CD14-positive monocyte (primary cell): Measurements from ENCODE around the genes BMP2 and HAO1.

- CAGE, long polyA plus RNA = no peak
Observed at GRCh38 chr20:4829447-4830104, 6.2 kb upstream of the RASSF2 start.

GRCh38 chr20:4925343-4926015 is 75.8 kb downstream of the SLC23A2 start:
- CAGE, long polyA plus RNA = no peak

GRCh38 chr20:4967265-4967819 is 34.0 kb downstream of the SLC23A2 start:
- CAGE, long polyA plus RNA = no peak

DNA sequence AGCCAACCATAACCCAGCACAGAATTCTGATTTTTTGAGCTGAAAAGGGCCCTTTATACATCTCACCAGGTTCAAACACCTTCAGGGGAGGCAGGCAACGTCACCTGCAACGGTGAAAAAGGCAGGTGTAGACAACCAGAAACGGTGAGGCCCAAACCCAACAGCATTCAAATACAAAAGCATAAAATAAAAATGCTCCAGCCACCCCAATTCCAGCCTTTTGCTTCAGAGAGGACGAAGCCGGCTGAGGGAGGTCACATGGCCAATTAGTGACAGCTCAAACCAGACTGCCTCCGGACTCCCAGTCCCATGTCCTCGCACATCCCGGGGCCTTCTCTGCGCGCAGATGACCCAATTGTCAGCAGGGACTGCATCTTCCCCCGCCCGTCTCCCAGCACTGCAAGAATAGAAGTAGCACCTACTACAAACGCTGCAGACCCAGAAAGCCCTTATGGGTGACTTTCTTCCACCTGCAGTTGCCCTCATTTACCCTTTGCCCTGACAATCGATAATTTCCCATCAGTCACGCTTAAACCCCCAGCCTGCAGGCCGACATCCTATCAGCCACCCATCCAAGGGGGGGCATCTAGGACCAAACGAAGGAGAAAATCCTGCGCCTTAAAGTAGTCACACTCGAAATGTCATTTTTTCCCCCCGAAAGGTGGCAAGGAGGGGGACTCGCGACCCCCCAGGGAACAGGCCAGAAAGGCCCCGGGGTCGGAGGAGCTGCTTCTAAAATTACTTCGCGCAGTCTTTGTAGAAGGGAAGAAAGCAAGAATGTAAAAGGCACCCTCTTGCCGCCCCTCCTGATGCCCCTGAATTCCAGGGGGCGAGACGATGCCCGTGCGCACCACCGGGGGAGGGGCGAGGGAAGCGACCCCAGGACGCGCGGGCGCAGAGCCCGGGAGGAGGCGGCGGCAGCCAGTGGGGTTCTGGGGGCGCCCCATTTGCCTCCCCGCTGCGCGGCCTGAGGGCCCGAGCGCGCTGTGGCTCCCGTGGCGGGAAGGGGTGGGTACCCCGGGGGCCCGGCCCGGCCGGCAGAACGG is 860 bp downstream of the SLC23A2 start:
- CAGE, long polyA plus RNA = no peak

GRCh38 chr20:5056831-5057312 is 55.6 kb upstream of the SLC23A2 start:
- CAGE, long polyA plus RNA = no peak

DNA sequence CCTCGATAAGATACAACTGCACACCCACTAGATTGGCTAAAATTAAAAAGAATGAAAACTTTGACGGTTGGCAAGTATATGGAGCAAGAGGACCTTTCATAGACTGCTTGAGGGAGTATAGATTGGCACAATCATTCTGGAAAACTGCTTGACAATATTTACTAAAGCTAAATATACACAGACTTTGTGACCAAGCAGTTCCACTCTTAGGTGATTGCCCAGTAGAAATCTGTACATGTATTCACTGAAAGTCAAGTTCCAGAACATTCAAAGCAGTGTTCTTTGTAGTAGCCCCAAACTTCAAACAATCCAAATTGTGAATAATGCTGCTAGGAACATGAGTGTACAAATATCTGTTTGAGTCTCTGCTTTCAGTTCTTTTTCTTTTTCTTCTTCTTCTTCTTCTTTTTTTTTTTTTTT is 16.4 kb downstream of the CDS2 start:
- CAGE, long polyA plus RNA = no peak

- CAGE, long polyA plus RNA = no peak
Observed at GRCh38 chr20:5150140-5150658, 23.4 kb downstream of the CDS2 start.

DNA sequence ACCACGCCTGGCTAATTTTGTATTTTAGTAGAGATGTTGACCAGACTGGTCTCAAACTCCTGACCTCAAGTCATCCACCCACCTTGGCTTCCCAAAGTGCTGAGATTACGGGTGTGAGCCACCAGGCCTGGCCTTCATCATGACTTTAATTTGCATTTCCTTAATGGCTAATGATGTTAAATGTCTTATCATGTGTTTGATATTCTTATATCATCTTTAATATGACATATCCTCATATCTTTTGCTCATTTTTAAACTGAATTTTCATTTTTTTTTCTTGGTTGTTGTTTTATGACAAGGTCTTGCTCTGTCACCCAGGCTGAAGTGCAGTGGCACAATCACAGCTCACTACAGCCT is 70.2 kb downstream of the GPCPD1 start:
- CAGE, long polyA plus RNA = no peak

GRCh38 chr20:5544555-5545148 is 66.2 kb downstream of the GPCPD1 start:
- CAGE, long polyA plus RNA = no peak

GRCh38 chr20:5578084-5578929 is 32.5 kb downstream of the GPCPD1 start:
- CAGE, long polyA plus RNA = no peak

- CAGE, long polyA plus RNA = no peak
Observed at GRCh38 chr20:5714383-5715123, 35.6 kb upstream of the SHLD1 start.

GRCh38 chr20:5753258-5753953 is 3.2 kb downstream of the SHLD1 start:
- CAGE, long polyA plus RNA = no peak

GRCh38 chr20:5797587-5798081 is 47.4 kb downstream of the SHLD1 start:
- CAGE, long polyA plus RNA = no peak

GRCh38 chr20:5843031-5843259 is 68.4 kb upstream of the CHGB start:
- CAGE, long polyA plus RNA = no peak

- CAGE, long polyA plus RNA = no peak
Observed at GRCh38 chr20:5848413-5848612, 63.0 kb upstream of the CHGB start.

GRCh38 chr20:5862760-5862953 is 48.7 kb upstream of the CHGB start:
- CAGE, long polyA plus RNA = no peak

DNA sequence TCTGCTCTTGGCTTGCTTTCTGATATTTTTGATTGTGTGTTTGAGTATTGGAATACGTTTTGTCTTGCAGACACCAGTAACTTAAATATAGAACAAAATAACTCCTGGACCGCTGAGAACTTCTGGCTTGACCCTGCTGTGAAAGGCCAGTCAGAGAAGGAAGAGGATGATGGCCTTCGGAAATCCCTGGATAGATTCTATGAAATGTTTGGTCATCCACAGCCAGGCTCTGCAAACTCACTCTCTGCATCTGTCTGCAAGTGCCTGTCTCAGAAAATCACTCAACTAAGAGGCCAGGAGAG is 48.4 kb upstream of the CHGB start:
- CAGE, long polyA plus RNA = no peak

- CAGE, long polyA plus RNA = no peak
Observed at GRCh38 chr20:6321306-6321622, 198.4 kb upstream of the FERMT1 start.

DNA sequence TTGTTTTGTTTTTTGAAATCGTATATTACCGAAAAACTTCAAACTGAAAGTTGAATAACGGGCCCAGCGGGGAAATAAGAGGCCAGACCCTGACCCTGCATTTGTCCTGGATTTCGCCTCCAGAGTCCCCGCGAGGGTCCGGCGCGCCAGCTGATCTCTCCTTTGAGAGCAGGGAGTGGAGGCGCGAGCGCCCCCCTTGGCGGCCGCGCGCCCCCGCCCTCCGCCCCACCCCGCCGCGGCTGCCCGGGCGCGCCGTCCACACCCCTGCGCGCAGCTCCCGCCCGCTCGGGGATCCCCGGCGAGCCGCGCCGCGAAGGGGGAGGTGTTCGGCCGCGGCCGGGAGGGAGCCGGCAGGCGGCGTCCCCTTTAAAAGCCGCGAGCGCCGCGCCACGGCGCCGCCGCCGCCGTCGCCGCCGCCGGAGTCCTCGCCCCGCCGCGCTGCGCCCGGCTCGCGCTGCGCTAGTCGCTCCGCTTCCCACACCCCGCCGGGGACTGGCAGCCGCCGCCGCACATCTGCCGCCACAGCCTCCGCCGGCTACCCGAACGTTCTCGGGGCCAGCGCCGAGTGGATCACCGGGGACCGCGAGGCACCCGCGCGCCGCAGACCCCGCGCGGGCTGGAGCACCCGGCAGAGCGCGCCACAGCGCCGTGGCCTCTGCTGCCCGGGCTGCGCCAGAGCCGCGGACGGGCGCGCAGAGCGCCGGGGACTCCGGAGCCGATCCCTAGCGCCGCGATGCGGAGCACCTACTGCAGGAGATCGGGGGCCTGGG is at the start of gene BMP2:
Gene BMP2, plus strand, starts transcription at position 395 of the 770 bp plus-strand sequence.
- CAGE, long polyA plus RNA = no peak

DNA sequence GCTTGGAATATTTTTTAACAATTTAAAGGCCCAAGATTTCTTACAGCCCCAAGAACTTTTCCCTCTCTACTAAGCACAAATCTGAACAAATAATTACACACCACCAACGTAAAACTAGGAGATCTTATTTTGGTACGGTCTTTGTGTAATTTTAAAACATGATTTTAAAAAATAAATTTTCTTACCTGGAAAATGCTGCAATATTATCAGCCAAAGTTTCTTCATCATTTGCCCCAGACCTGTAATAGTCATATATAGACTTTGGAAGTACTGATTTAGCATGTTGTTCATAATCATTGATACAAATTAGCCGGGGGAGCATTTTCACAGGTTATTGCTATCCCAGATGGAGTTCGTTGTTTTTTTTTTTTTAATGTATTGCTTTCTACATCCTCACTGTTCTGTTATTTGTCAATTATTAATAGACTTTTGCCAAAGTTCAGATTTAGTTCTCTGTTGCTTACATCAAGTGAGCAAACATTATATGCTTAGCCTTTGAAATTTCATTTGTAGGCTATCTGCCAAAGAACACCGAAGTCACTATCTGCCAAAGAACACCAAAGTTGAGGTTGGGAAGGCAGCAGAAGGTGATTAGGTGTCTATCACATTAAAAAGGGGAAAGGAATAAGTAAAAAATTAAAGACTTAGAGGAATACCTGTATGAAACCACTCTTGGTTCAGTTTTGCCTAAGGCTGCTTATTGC is at the start of gene HAO1:
Gene HAO1, minus strand, starts transcription at position 358 of the 704 bp plus-strand sequence.
- CAGE, long polyA plus RNA = no peak